ENCODE data around the gene TRABD.

DNA sequence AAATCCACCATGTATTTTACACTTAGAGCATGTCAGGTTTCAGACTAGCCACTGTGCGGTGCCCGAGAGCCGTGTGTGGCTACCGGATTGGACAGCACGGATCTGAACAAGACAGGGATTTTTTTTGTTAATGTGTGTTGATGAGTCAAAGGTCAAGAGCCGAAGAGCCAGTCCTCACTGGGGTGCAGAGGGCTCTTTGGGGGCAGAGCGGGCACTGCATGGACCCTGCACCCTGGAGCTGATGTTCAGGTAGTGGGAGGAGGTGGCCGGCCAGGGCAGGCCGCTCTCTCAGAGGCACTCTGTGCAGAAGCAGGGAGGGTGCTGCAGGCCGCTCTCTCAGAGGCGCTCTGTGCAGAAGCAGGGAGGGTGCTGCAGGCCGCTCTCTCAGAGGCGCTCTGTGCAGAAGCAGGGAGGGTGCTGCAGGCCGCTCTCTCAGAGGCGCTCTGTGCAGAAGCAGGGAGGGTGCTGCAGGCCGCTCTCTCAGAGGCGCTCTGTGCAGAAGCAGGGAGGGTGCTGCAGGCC, 23.6 kb upstream of the PANX2 start:
- RRBS, 2 experiments: no CpG with 5 or more reads among the region's 17 CpGs
CAGE:
- cytosol, long polyA minus RNA: no peak
- cytosol, long polyA plus RNA: no peak
- long polyA plus RNA: no peak
- nucleus, long polyA minus RNA: no peak
- nucleus, long polyA plus RNA: no peak

DNA sequence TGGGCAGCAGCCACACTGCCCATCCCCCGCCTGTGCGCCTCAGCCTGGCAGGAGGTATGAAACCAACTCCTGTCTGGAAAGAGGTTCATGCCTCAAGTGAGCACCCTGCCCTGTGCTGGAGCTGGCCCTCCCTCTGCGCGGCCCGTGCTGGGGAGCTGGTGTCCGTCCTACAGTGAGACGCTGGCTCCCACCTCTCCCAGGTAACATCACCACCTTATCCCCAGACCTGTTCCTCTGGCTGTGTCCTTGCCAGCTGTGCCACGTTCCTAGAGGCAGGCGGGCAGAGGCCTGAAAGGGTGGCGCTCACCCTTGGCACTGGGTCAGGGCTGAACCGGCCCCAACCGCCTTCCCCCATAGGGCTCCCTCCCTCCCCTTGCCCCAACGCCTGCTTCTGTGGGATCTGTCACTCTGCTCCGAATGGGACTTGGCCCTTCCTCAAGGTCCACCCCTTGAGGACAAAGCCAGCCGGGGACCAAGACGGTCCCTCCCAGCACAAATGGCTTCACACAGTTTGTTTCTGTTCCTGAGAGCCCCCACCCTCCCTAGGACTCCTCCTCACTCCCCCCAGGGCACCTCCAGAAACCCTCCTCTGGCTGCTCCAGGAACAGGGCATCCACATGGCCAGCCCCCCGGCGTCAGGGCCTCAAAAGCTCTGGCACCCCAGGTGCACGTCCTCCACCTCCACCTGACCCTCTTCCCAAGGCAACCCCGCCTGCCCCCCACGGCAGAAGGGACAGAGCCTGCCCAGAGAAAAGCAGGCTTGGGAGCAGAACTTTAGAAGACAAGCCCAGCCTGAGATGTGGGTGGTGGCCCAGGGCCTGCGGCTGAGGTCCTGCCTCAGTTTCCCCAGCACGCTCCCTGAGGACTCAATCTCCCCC, 2.8 kb upstream of the TRABD start:
- RRBS, 2 experiments: no CpG with 5 or more reads among the region's 23 CpGs
CAGE:
- cytosol, long polyA minus RNA: no peak
- cytosol, long polyA plus RNA: no peak
- long polyA plus RNA: no peak
- nucleus, long polyA minus RNA: no peak
- nucleus, long polyA plus RNA: no peak

DNA sequence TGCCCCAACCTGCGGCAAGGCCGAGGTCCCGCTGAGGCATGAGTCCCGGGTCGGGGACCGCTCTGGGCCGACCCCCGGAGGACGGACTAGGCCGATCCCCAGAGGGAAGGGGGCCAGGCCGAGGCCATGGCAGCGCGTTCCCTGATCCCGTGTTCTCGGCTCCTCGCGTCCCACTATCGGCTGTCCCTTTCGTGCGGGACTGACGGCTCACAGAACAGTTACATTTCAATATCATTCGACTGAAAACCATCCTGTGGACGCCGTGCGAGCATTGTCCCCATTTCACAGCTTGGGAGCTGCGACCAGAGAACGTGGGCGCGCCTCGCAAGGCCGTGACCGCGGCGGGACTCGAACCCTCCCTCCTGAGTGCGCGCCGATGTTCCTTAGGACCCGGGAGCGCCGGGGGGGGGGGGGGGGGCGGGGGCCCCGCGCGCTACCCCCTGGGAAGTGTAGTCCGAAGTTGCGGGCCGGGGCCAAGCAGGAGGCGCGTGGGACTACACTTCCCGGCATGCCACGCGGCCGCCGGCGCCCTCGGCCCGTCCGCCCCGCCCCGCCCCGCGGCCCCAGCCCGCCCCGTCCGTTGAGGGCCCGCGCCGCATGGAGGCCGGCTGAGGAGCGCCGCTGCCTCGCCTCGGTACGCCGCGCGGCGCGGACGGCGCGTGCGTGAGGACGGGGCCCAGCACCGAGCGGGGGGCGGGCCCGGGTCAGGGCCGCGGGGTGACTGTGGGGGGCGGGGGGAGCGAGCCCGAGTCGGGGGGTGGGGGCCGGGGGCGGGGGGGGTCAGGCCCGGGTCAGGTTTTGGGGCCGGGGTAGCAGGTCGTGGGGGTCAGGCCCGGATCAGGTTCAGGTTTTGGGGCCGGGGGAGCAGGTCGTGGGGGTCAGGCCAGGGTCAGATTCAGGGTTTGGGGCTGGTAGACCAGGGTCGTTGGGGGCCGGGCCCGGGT, at the start of gene TRABD:
Gene TRABD, plus strand, starts transcription at position 571 of the 944 bp plus-strand sequence.
- RRBS, 2 experiments: 12 to 14% methylated on average over 40 to 42 of the region's 106 CpGs
CAGE:
- cytosol, long polyA minus RNA: no peak
- cytosol, long polyA plus RNA: start-site peak on the plus strand centred at position 590 of the sequence, 17 bp wide, 159 and 213 reads in 2 replicates
- long polyA plus RNA: start-site peak on the plus strand centred at position 587 of the sequence, 19 bp wide, 311 and 416 reads in 2 replicates
- nucleus, long polyA minus RNA: no peak
- nucleus, long polyA plus RNA: start-site peak on the plus strand centred at position 588 of the sequence, 32 bp wide, 848 and 1,216 reads in 2 replicates

DNA sequence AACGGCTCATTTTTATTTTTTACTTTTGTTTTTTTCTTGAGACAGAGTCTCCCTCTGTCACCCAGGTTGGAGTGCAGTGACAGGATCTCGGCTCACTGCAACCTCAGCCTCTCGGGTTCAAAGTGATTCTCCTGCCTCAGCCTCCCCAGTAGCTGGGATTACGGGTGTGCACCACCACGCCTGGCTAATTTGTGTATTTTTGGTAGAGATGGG, 5.9 kb downstream of the TRABD start:
- RRBS, 2 experiments: no CpG with 5 or more reads among the region's 5 CpGs
CAGE:
- cytosol, long polyA minus RNA: no peak
- cytosol, long polyA plus RNA: no peak
- long polyA plus RNA: no peak
- nucleus, long polyA minus RNA: no peak
- nucleus, long polyA plus RNA: no peak

DNA sequence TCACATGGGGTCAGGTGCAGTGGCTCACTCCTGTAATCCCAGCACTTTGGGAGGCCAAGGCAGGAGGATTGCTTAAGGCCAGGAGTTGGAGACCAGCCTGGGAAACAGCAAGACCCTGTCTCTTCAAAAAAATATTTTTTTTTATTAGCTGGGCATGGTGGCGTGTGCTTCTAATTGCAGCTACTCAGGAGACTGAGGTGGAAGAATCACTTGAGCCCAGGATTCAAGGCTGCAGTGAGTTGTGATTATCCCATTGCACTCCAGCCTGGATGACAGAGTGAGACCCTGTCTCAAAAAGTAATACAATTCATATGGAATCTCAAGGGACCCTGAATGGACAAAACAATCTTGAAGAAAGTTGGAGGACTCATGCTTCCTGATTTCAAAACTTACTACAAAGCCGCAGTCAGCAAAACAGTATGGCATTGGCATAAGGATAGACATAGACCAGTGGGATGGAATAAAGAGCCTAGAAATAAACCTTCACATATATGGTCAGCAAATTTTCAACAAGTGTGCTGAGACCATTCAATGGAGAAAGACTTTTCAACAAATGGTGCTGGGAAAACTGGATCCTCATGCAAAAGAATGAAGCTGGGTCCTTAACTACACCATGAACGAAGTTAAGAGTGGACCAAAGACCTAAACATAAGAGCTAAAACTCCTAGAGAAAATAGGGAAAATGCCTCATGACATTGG, 2.4 kb downstream of the SELENOO start:
- RRBS, 2 experiments: no CpG with 5 or more reads among the region's 3 CpGs
CAGE:
- cytosol, long polyA minus RNA: no peak
- cytosol, long polyA plus RNA: no peak
- long polyA plus RNA: no peak
- nucleus, long polyA minus RNA: no peak
- nucleus, long polyA plus RNA: no peak

DNA sequence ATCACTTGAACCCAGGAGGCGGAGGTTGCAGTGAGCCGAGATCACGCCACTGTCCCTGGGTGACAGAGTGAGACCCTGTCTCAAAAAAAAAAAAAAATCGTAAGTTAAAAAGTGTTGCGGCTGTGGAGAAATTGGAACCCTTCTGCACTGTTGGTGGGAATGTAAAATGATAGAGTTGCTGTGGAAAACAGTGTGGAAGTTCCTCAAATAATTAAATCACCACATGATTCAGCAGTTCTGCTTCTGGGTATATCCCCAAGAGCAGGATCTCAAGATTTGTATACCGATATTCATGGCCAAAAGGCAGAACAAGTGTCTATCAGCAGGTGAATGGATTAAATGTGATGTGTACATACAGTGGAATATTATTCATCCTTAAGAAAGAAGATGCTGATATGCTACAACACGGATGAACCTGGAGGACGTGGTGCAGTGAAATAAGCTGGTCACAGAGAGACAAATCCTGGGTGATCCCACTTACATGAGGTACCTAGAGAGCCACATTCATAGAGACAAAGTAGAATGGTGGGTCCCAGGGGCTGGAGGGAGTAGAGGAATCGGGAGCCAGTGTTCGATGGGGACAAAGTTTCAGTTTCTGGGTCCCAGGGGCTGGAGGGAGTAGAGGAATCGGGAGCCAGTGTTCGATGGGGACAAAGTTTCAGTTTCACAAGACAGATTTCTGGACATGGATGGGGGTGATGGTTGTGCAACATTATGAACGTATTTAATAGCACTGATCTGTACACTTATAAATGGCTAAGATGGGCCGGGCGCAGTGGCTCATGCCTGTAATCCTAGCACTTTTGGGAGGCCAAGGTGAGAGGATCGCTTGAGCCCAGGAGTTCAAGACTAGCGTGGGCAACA, 4.0 kb downstream of the SELENOO start:
- RRBS, 2 experiments: no CpG with 5 or more reads among the region's 17 CpGs
CAGE:
- cytosol, long polyA minus RNA: no peak
- cytosol, long polyA plus RNA: no peak
- long polyA plus RNA: no peak
- nucleus, long polyA minus RNA: no peak
- nucleus, long polyA plus RNA: no peak

GRCh38 chr22:50216152-50216982, 15.6 kb downstream of the SELENOO start:
- RRBS, 2 experiments: 98 to 99% methylated on average over 12 of the region's 33 CpGs
CAGE:
- cytosol, long polyA minus RNA: no peak
- cytosol, long polyA plus RNA: no peak
- long polyA plus RNA: no peak
- nucleus, long polyA minus RNA: no peak
- nucleus, long polyA plus RNA: no peak

GRCh38 chr22:50217898-50219065, 17.5 kb downstream of the SELENOO start:
- RRBS, 2 experiments: 95% methylated on average over 6 to 12 of the region's 57 CpGs
CAGE:
- cytosol, long polyA minus RNA: no peak
- cytosol, long polyA plus RNA: no peak
- long polyA plus RNA: no peak
- nucleus, long polyA minus RNA: no peak
- nucleus, long polyA plus RNA: no peak

DNA sequence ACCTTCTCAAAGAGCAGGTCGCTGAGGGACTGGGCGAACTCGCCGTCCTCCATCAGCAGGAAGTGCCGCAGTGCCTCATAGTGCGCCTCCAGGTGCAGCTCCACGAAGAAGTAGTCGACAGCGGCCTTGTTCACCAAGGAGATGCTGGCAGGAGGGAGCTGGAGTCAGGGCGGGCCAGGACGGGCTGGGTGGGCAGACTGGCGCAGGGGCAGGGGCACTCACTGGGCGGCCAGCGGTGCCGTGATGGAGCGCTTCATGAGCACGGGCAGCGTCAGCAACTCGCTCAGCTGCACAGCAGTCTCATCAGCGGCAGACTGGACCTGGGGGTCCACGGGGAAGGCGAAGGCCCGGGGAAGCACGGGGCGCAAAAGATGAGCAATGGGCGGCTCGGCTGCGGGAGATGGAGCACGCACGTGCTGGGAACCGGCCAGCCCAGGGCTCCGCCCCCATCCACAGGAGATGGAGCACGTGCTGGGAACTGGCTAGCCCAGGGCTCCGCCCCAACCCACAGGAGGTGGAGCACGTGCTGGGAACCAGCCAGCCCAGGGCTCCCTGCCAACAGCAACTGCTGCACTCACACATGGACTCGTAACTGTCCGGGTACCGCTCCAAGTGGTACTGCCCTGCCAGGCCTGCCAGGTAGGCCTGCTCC, 18.4 kb downstream of the SELENOO start:
- RRBS, 2 experiments: 73 to 85% methylated on average over 7 of the region's 38 CpGs
CAGE:
- cytosol, long polyA minus RNA: no peak
- cytosol, long polyA plus RNA: no peak
- long polyA plus RNA: no peak
- nucleus, long polyA minus RNA: no peak
- nucleus, long polyA plus RNA: no peak

DNA sequence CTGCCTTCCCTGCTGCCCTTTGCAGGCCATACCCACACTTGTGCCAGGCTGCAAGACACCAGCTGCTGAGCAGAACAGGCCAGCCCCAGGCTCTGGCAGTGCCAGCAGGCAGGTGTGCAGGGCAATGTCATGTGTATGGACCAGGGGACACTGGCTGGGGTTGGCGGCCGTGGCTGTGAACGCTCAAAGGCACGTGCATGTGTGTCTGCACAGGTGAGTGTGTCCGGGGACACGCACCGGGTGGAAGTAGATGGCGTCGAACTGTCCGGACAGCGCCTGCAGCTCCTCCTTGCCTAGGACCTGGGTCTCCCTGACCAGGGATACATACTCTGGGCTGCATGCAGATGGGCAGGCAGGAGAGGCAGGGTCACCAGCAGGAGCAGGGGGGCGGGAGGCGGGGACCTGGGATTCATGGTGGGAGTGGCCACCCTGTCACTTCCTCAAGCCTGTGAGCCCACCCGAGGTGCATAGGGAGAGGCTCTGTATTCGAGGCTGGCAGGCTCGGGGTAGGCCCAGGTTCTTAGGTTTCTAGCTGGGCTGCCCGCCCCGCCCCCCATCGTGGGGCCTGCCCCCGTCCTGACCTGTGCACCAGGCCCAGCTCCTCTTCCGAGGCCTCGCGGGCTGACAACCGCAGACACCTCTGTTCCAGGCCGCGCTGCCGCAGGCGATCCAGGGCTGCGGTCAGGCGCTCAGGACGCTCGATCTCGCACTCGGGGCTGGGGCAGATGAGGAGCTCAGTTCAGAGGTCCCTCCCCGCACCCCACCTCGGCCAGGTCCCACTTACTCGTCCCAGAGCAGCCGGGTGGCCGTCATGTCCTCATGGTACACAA, 660 bp downstream of the HDAC10 start:
- RRBS, 2 experiments: no CpG with 5 or more reads among the region's 39 CpGs
CAGE:
- cytosol, long polyA minus RNA: no peak
- cytosol, long polyA plus RNA: no peak
- long polyA plus RNA: no peak
- nucleus, long polyA minus RNA: no peak
- nucleus, long polyA plus RNA: no peak

DNA sequence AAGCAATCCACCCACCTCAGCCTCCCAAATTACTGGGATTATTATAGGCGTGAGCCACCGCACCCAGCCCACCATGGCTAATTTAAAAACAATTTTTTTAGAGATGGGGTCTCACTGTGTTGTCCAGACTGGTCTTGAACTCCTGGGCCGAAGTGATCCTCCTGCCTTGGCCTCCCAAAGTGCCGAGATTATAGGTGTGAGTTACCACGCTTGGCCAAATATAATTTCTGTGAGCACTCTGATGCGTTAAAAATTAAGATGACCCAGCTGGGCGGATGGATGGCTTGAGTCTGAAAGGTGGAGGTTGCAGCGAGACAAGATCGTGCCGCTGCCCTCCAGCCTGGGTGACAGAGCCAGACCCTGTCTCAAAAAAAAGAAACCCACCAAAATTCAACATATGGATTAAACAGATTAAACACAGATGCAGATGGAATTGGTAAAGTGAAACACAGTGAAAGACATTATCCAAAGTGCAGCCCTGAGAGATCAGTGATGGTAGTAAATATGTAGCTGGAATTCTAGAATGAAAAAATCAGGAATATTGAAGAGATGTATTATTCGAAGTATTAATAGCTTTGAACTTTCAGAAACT, 30.9 kb downstream of the PPP6R2 start:
- RRBS, 2 experiments: no CpG with 5 or more reads among the region's 11 CpGs
CAGE:
- cytosol, long polyA minus RNA: no peak
- cytosol, long polyA plus RNA: no peak
- long polyA plus RNA: no peak
- nucleus, long polyA minus RNA: no peak
- nucleus, long polyA plus RNA: no peak

DNA sequence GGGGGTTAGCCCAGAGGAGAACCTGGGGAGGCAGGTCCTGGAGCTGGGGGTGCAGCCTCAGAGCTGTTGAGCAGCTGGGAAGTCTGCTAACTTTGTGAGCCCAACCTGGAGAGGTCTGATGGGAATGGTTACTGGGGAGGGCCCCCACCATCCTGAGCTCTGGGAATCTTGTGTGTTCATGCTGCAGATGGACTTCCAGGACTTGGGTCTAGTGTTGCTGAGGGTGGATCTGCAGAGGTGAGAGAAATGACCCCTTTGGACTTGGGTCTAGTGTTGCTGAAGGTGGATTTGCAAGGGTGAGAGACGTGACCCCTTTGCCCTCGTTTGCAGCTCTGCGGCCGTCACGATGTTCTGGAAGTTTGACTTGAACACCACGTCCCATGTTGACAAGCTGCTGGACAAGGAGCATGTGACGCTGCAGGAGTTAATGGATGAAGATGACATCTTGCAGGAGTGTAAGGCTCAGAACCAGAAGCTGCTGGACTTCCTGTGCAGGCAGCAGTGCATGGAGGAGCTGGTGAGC, 50.5 kb downstream of the PPP6R2 start:
- RRBS, 2 experiments: no CpG with 5 or more reads among the region's 7 CpGs
CAGE:
- cytosol, long polyA minus RNA: no peak
- cytosol, long polyA plus RNA: no peak
- long polyA plus RNA: no peak
- nucleus, long polyA minus RNA: no peak
- nucleus, long polyA plus RNA: no peak

DNA sequence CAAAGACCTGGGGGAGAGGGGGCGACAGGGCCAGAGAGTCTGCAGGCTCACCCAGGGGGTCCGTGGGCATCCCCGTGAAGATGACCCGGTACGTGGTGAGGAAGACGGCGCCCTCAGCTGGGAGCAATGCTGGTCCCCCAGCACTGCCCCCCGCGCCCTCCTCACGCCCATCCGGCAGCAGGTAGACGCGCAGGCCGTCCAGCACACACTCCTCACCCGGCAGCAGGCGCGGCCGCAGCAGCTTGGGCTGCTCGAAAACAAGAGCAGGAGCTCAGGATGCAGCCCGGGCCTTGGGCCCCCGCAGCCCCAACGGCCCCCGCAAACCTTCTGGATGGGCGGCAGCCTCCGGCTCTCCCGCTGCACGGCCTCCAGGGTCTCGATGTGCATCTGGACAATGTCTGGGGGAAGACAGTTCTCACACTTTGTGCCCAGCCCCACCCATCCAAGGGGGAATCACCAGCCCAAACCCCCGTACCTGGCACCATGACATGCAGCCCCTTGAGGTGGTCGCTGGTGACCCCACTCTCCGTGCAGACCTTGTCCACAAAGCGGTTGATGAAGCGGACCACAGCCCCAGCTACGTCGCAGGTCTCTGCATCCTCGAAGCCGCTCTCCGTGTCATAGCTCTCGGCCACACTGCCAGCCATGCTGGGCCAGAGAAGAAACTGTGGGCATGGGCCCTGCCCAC, 13.2 kb downstream of the SBF1 start:
- RRBS, 2 experiments: 96 to 97% methylated on average over 18 of the region's 39 CpGs
CAGE:
- cytosol, long polyA minus RNA: no peak
- cytosol, long polyA plus RNA: no peak
- long polyA plus RNA: no peak
- nucleus, long polyA minus RNA: no peak
- nucleus, long polyA plus RNA: no peak

DNA sequence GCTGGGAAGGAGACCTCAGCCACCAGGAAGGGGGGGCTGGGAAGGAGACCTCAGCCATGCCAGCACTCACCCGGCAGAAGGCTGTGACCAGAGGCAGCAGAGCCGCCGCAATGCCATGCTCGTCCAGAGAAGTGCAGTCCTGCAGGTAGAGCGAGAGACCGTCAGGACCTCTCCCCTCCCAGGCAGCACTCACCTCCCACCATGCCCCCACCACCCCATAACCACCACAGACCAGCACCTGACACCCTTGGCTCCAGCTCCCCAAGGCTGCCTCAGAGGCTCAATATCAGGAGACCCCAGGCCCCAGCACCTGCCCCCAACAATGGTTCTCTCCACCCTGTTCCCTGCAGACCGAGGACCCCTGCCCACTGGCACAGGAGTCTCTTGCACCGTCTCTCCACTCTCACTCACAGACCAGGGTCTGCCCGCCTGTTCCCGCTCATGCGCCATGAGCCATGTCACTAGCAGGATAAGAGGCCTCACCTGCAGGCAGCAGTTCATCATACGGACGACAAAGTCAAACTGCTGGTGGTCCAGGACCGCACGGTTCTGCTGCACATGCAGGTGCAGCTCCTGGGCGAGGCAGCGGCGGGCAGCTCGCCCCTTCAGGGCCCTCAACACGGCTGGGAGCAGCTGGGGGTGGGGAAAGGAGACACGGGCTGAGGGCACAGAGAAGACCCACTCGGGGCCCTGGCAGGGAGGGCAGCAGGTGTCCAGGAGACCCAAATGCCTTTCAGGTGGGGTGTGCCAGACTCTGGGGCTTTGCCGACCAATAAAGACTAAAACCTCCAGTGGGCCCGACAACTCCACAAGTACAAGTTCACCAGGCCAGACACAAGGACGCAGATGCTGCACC, 11.8 kb downstream of the SBF1 start:
- RRBS, 2 experiments: no CpG with 5 or more reads among the region's 25 CpGs
CAGE:
- cytosol, long polyA minus RNA: no peak
- cytosol, long polyA plus RNA: no peak
- long polyA plus RNA: no peak
- nucleus, long polyA minus RNA: no peak
- nucleus, long polyA plus RNA: no peak

GRCh38 chr22:50530815-50531399, 1.1 kb upstream of the TYMP start:
- RRBS, 2 experiments: under 1 to 2% methylated on average over 9 to 10 of the region's 47 CpGs
CAGE:
- cytosol, long polyA minus RNA: no peak
- cytosol, long polyA plus RNA: no peak
- long polyA plus RNA: no peak
- nucleus, long polyA minus RNA: no peak
- nucleus, long polyA plus RNA: no peak

- RRBS, 2 experiments: no CpG with 5 or more reads among the region's 5 CpGs
CAGE:
- cytosol, long polyA minus RNA: no peak
- cytosol, long polyA plus RNA: no peak
- long polyA plus RNA: no peak
- nucleus, long polyA minus RNA: no peak
- nucleus, long polyA plus RNA: no peak
Measured at GRCh38 chr22:50541644-50542042, 4.1 kb upstream of the KLHDC7B start.

DNA sequence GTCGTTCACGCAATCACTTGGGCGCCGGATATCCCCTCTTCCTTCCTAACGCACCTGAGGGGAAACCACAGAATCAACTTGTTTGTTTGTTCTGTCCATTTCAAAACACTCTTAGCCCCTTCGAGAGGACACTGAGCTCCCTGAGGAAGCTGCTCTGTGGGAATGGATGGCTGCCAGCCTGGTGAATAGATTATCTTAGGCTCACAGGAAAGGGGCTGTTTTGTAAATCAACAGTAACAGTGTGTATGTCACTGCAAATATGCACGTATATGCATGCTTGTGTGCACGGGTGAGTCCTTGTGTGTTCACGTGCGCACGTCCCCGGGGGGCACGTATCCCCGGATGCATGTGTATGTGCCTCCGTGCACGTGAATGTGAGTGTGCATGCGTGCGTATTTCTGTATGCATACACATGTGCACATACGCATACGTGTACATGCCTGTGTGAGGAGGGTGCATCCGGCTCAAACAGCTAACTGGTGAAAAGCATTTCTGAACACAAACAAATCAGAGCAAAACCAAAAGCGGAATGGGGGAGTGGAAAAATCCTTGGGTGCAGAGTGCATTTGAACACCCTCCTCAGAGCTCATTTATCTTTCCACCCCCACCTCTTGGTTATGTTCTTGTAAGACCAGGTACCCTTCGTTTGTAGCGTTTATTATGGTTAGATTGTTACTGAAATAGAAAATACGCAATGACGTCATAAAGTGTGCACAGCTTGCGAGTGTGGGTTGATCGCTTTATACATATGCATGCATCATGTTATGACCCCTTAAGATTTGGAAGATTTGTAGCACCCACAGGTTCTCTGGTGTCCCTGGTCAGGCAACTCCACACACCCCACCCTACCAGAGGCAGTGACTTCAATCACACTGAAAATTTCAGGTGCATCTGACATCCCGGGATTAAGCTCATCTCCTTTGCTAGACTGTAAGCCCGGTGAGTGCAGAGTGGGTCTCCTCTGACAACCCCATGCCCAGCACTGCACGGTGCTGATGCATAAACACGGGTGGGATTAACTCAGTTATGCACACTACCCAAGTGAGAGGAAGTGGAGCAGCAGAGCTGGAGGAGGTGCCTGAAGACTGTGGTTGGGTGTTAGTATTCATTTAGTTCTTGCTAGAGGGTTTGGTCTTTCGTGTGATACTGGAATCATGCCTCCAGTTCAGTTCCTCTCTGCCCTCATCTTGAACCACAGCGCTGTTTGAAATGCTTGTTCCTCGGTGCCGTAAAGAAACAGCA, 6.9 kb downstream of the ARSA start:
- RRBS, 2 experiments: 0 to 7% methylated on average over 3 of the region's 36 CpGs
CAGE:
- cytosol, long polyA minus RNA: no peak
- cytosol, long polyA plus RNA: no peak
- long polyA plus RNA: no peak
- nucleus, long polyA minus RNA: no peak
- nucleus, long polyA plus RNA: no peak

DNA sequence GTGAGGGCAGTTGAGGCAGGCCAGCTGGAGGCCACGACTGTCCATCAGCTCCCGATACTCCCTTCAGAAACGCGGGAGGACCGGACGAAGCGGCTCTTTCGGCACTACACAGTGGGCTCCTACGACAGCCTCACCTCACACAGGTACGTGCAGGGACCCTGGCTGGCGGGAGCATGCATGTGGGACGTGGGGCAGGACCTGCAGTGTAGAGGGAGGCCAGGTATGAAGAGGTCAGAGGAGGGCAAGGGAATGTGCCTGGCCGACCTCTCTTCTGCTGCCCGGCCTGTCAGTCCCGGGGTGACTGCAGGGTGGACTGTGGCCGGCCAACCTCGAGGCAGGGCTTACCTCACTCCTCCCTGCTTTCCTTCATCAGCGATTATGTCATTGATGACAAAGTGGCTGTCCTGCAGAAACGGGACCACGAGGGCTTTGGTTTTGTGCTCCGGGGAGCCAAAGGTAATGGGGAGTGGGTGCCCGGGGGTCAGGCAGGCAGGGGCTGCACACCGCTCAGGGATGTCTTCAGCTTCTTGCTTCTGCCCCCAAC, 34.1 kb upstream of the ACR start:
- RRBS, 2 experiments: no CpG with 5 or more reads among the region's 23 CpGs
CAGE:
- cytosol, long polyA minus RNA: no peak
- cytosol, long polyA plus RNA: no peak
- long polyA plus RNA: no peak
- nucleus, long polyA minus RNA: no peak
- nucleus, long polyA plus RNA: no peak

DNA sequence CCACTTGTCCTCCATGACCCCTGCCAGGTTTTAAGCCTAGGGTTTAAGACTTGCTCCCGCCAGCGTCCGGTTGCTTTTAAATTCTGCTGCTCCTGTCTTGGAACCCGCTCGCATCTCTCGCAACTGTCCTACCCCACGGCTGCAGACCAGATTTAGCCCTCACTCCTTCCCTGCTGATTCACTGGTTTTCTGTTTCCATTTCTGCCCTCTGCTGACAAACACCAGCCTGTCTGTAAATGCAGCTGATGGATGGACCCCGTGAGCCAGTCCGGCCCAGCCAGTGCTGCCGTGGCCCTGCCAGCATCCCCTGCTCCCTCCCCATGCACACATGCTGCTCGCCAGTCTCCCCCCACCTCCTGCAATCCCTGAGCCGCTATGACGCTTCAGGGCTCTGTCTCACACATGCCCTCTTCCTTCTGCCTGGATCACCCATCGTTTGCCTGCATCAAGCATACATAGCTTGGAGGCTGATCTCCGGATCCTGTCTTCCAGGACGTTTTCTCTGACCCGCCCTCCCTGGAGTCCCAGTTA, 4.5 kb upstream of the ACR start:
- RRBS, 2 experiments: no CpG with 5 or more reads among the region's 17 CpGs
CAGE:
- cytosol, long polyA minus RNA: no peak
- cytosol, long polyA plus RNA: no peak
- long polyA plus RNA: no peak
- nucleus, long polyA minus RNA: no peak
- nucleus, long polyA plus RNA: no peak

DNA sequence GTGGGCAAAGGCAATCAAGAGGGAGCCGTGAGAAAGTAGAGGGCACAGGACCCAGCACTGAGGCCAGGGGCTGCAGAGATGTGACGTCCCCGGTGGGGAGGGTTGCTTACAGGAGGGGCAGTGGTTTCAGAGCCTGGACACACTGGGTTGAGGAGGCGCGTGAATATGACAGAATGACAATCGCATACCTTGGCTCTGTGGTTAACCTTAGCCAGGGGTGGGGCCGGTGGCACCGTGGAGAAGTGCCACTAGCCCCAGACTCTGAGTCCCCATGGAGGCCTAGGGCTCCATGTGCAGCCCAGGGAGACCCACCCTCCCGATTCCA, 3.7 kb upstream of the ACR start:
- RRBS, 2 experiments: no CpG with 5 or more reads among the region's 9 CpGs
CAGE:
- cytosol, long polyA minus RNA: no peak
- cytosol, long polyA plus RNA: no peak
- long polyA plus RNA: no peak
- nucleus, long polyA minus RNA: no peak
- nucleus, long polyA plus RNA: no peak

Measured in HepG2 (cell line).